ENCODE data around the genes ZFP1, MON1B, SYCE1L and NUDT7.

- PRO-cap, result bidirectional peak, plus-strand start at chr16:75148546, minus-strand start at chr16:75148455; bidirectional peak, plus-strand start at chr16:75148913, minus-strand start at chr16:75148838; bidirectional peak, plus-strand start at chr16:75149054, minus-strand start at chr16:75148947
- RAMPAGE, long total RNA, result no peak
- RRBS, result 1% methylated on average over 15 of the region's 97 CpGs
Observed at GRCh38 chr16:75148167-75149310, at the start of gene ZFP1. Gene ZFP1 (plus strand): TSS chr16:75148524.

DNA sequence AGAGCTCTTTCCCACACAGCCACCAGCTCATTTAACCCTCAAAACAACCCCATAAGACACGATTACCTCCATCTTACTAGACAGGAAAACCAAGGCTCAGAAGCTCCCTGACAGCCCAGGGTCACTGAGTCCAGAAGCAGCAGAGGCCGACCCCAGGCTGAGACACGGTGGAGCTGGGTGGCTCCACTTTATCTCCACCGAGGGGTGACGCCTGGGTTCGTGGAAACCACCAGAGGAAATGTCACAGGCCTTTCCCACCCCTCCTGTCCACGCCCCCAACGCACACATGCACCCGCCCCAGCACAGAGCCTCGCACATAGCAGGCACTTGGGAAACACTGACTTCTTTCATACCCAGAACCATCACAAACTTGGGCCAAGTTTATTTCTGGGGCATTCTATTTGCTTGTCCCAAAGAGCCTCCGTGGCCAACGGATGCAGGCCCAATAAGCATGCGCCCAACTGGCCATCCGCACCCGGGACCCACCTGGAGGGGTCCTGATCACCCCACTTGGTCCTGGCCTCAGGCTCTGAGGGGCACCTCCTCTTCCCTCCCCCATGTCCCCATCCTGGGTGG lies 3.3 kb downstream of the BCAR1 start:
- PRO-cap, result unidirectional peak, minus-strand start at position 164 of the sequence
- RAMPAGE, long total RNA, result no peak
- RRBS, result no CpG with 5 or more reads among the region's 15 CpGs

DNA sequence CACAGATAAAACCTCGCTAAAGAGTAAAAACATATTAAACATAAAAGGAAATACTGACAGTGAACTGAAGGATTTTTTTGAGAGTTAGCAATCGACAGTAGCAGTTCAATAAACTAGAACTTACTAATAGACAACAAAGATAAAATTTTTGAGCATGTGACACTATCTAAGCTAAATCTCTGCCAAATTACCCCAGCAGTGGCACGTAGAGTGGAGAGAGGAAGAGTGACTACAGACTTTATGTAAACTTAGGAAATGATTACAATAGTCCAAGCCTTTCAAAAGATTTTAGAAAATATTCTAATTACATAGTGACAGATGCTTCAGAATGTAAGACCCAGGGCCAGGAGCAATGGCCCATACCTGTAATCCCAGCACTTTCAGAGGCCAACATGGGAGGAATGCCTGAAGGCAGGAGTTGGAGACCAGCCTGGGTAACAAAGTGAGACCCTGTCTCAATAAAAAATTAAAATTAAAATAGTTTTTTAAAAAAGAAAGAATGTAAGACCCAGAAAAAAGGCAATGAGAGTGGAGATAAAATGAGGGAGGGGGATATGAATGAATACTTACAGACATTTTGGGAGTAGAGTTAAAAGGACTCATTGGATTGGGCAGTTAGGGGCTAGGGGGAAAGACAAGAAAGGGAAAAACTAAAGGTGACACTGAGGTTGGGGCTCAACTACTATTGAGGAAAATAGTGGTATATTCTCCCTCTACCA lies 52.3 kb downstream of the CFDP1 start:
- PRO-cap, result no peak
- RAMPAGE, long total RNA, result no peak
- RRBS, result no CpG with 5 or more reads among the region's 3 CpGs

GRCh38 chr16:75445274-75445607 lies 11.9 kb upstream of the CFDP1 start:
- PRO-cap, result no peak
- RAMPAGE, long total RNA, result no peak
- RRBS, result no CpG with 5 or more reads among the region's 5 CpGs

- PRO-cap, result no peak
- RAMPAGE, long total RNA, result no peak
- RRBS, result 1% methylated on average over 2 of the region's 24 CpGs
Observed at GRCh38 chr16:75554999-75555589, 958 bp downstream of the TMEM231 start.

- PRO-cap, result no peak
- RAMPAGE, long total RNA, result no peak
- RRBS, result 2% methylated on average over 16 of the region's 42 CpGs
Observed at GRCh38 chr16:75566631-75567260, 567 bp downstream of the GABARAPL2 start.

DNA sequence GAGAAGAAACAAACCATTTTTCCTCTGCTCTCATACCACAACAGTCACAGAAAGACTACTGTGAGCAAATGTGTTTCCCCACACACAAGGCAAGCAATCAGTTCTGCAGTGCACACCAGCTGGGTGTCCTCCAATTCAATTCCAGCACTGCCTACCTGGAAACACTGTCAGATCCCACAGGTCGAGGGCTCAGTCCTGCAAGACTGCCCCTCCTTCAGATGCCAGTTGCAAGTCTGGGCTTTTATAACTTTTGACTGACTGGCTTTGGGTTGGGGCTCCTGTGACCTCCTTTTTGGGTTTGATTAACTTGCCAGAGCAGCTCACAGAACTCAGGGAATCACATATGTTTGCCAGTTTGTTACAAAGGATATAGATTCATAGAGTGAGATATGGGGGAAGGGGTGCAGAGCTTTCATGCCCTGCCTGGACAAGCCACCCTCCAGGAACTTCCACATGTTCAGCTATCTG lies 14.3 kb downstream of the TERF2IP start:
- PRO-cap, result no peak
- RAMPAGE, long total RNA, result no peak
- RRBS, result no CpG with 5 or more reads among the region's 1 CpG

DNA sequence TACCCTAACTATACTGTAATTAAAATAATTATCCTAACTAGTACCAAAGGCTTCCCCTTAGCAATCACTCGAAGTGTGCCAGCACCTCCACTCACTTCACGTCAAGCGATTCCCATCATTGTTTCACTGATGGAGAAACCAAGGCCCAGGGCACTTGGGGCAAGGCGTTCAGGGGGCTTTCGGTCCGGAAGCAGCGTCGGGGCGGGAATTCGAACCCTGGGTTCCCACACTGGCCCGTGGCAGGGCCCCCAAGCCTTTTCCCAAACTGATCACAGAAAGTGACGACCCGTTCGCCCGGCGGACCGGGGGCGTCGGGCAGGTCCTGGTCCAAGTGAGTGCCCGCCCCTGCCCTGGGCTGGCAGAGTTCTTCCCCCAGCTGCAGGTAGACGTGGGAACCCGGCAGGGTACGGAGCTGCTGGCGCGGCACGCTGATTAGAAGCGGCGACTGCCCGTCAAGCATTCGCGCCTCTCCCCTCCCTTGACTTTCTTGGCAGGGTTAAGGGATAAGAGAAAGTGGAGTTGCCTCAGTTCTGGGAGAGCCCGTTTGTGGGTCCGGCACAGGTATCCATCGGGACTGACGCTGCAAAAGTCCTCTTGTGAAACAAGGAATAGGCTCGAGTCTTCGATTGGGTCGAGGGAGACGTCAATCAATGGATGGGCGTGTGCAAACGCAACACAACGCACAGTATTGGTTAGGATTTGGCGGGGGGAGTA lies 726 bp upstream of the MON1B start:
- PRO-cap, result bidirectional peak, plus-strand start outside the sequence, minus-strand start at position 576 of the sequence
- RAMPAGE, long total RNA, result no peak
- RRBS, result 2% methylated on average over 14 of the region's 43 CpGs

GRCh38 chr16:77190821-77191441 lies at the start of gene MON1B:
Gene MON1B (plus strand): TSS chr16:77191190.
- PRO-cap, result bidirectional peak, plus-strand start at chr16:77190961, minus-strand start at chr16:77190682
- RAMPAGE, long total RNA, result no peak
- RRBS, result under 1% methylated on average over 12 of the region's 44 CpGs

GRCh38 chr16:77199233-77199592 lies at the start of gene SYCE1L:
Gene SYCE1L (plus strand): TSS chr16:77199408.
- PRO-cap, result no peak
- RAMPAGE, long total RNA, result no peak
- RRBS, result no CpG with 5 or more reads among the region's 18 CpGs

GRCh38 chr16:77211749-77212662 lies 12.8 kb downstream of the SYCE1L start:
- PRO-cap, result no peak
- RAMPAGE, long total RNA, result start-site peak on the plus strand at chr16:77212257-77212334, 18 and 5 reads in 2 replicates
- RRBS, result under 1% methylated on average over 6 of the region's 65 CpGs

- PRO-cap, result no peak
- RAMPAGE, long total RNA, result no peak
- RRBS, result no CpG with 5 or more reads among the region's 9 CpGs
Observed at GRCh38 chr16:77298472-77298846, 99.3 kb downstream of the SYCE1L start.

GRCh38 chr16:77722450-77723531 lies at the start of gene NUDT7:
Gene NUDT7 (plus strand): TSS chr16:77722514.
- PRO-cap, result no peak
- RAMPAGE, long total RNA, result no peak
- RRBS, result 2% methylated on average over 22 of the region's 46 CpGs

GRCh38 chr16:78177869-78178528 lies 78.5 kb downstream of the WWOX start:
- PRO-cap, result no peak
- RAMPAGE, long total RNA, result no peak
- RRBS, result no CpG with 5 or more reads among the region's 7 CpGs

- PRO-cap, result no peak
- RAMPAGE, long total RNA, result no peak
- RRBS, result no CpG with 5 or more reads among the region's 9 CpGs
Observed at GRCh38 chr16:78519321-78520006, 420.0 kb downstream of the WWOX start.

GRCh38 chr16:78608275-78608751 lies 508.9 kb downstream of the WWOX start:
- PRO-cap, result no peak
- RAMPAGE, long total RNA, result no peak
- RRBS, result no CpG with 5 or more reads among the region's 7 CpGs

DNA sequence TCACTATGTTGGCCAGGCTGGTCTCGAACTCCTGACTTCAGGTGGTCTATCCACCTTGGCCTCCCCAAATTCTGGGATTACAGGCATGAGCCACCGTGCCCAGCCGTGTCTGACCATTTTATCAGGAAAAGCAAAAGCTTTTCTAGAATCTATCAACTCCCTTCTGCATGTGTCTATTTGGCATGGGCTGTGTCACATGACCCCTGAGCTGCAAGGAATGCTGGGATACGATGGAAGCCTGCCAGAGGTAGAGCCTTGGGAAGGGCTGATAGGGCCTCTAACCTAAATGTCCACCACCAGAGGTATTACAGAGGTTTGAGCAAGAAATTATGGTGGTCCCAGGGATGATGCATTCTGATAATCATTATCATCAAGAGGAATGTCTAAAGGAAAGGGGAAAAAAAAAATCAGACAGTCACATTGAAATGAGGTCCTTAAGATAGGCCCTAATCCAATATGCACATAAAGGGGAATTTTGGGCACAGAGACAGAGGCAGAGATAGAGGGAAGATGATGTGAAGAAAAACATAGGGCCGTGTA lies 616.3 kb downstream of the WWOX start:
- PRO-cap, result no peak
- RAMPAGE, long total RNA, result no peak
- RRBS, result no CpG with 5 or more reads among the region's 5 CpGs

DNA sequence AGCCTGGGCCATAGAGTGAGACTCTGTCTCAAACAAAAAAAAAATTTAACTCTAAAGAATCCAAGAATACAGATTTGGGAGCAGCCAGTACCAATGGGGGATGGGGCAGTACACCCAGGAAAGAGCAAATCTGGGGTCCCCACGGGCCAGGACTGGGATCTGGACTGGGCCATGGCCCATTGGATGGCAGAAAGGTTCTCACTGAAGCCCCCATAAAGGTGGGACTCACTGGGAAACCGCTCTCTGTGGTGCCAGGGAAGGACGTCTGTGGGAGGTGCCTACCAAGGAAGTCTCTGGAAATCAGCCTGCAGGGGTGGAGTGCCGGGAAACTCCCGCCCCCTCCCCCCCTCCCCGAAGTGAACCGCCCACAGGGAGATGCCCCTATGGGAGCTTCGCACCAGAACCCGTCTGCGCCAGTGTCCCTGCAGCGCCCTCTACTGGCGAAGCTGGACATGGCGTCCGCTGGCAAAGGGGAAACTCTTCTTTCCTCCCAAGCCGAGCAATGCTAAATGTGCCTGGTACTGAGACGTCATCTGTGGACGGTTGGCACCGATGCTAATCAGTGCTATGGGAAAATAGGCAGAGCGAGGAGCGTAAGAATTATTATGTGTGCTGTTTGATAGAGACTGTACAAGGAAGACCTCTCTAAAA lies 671.0 kb downstream of the WWOX start:
- PRO-cap, result no peak
- RAMPAGE, long total RNA, result no peak
- RRBS, result no CpG with 5 or more reads among the region's 20 CpGs

- PRO-cap, result no peak
- RAMPAGE, long total RNA, result no peak
- RRBS, result no CpG with 5 or more reads among the region's 6 CpGs
Observed at GRCh38 chr16:79570934-79571537, 29.5 kb downstream of the MAF start.

DNA sequence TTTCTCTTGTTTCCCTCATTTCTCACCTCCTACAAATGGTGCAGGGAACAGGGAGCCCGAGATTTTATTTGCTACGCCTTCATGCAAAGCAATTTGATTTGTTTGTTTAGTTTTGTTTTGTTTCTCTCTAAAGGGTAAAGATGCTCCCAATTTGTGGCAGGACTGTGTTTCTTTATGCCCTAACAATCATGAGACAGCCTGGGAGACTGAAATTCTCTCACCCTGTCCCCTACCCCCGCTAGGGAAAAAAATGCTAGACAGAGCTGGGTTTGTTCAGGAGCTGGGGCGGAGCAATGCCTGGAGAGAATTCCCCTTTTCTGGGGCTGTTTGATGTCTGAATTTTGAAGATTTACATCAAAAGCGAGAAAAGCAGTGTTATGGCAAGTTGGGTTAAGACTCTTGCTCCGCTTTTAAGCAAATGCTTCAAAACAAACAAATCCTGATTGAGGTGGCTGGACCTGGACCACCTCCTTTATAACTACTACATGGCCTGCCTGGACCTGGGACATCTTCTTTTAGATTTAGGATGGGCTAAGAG lies 8.4 kb downstream of the MAF start:
- PRO-cap, result no peak
- RAMPAGE, long total RNA, result no peak
- RRBS, result no CpG with 5 or more reads among the region's 6 CpGs